ENCODE data around the genes A1BG and TRIM28.

DNA sequence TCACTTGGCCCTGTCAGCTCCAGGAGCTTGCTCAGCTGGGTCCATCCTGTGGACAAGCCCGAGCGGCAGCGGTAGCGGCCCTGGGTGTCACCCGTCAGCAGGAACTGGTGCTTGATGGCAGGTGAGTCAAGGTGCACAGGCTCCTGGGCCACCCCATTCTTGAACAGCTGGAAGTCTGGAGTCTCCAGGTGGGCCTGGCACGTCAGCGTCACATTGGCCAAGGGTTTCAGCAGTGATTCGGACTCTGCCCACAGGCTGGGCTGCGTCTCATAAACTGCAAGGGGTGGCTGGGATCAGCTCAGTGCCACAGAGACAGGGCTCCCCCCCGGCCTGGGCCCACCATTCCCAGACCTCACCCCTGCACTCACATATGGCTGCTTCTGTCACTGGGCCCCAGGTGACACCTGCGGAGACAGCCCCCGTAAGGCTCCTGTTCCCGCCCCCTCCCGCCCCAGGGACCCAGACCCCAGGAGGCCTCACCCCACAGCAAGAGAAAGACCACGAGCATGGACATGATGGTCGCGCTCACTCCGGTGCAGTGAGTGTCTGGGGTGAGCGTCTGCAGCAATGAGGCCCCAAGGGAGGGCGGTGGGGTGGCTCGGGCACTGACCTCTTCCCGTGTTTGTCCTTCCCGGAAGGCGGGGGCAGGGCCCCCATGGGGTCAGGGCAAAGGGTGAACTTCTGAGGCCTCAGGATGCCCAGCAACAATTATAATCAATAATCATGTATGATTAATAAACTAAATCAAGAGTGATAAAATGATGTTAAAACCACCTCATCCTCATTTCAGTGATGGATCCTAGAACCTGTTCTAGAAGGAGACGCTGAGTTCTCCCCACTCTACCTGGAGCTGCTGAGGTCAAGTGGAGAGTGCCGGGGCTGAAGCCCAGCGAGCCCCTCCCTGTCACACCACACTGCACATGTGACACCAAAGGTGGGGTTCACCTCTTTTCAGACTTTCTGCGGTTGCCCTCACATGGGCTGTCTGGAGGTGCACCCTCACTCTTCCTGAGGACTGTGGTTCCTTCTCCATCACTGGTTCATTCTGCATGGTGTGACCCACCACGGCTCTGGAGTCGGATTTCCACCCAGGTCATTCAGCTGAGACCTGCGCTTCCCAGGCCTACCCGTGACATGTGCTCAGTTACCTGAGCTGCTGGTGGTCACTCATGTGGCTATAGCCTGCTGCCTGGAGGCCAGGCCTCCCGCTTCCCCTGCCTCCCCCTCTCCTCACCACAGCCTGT lies at the start of gene A1BG:
TSS of gene A1BG (minus strand) at position 569 of the 1,244 bp plus-strand sequence.
- PRO-cap, 7 experiments: no peak in any of the 7 experiments

- PRO-cap, 7 experiments: peak in 4 of 7 experiments; most common plus-strand start chr19:58362092 (in 1); most common minus-strand start chr19:58362056 (in 4)
Measured at GRCh38 chr19:58361621-58362333, 774 bp downstream of the ZNF497 start.

- PRO-cap, 7 experiments: peak in 7 of 7 experiments; most common plus-strand start chr19:58440504 (in 3)
Measured at GRCh38 chr19:58440330-58440569, 297 bp upstream of the ZNF132 start.

DNA sequence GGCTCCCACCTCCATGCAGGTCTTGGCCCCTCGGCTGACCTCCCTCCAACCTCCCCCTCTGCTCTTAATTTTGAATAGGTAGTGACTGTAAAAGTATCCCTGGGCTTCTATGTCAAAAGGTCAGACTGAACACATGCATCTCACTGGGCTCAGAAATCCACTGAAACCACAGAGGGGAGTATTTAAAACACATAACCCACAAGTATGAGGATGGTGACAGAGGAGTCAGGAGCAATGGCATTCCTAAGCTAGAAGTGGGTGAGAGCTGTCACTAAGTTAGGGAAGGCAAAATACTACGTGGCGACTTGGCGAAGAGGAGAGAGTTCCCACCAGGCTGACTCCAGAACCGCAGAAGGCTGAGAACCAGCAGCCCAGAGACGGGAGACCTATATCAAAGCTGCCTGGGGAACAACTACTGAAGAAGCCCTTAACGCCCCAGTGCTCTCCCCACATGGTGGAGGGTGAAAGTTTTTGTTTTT lies 1.5 kb upstream of the ZNF446 start:
- PRO-cap, 7 experiments: no peak in any of the 7 experiments

GRCh38 chr19:58501970-58502475 lies 9.8 kb downstream of the SLC27A5 start:
- PRO-cap, 7 experiments: no peak in any of the 7 experiments

- PRO-cap, 7 experiments: peak in 2 of 7 experiments; most common plus-strand start chr19:58538494 (in 1); most common minus-strand start chr19:58538321 (in 1)
Measured at GRCh38 chr19:58537776-58539154, 5.6 kb upstream of the TRIM28 start.

DNA sequence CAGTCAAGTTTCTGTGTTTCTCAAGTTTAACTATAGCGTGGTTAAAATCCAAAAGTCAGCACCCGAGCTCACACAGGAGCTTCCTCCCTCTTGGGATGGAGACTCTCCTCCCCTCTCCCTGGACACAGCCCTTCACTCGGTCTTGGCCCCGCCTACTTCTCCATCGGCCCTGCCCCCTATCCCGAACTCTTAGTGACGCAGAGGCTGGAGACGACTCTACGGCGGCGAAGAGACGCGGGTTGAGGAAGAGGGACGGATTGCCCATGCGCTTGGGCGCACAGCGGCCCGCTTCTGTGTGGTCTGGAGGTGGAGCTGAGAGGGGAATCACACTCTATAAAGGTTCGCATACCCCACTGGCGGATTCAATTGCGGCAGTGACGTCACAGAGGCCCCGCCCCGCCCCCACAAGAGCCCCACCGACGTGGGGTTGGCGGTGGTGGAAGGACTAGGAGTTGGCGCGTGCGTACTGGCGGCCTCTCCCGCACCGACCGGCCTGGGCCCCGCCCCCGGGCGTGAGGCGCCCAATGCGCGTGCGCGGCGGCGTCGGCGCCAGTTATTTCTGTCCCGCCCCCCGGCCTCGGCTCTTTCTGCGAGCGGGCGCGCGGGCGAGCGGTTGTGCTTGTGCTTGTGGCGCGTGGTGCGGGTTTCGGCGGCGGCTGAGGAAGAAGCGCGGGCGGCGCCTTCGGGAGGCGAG lies at the start of gene TRIM28:
TSS of gene TRIM28 (plus strand) at position 192 of the 694 bp plus-strand sequence.
- PRO-cap, 7 experiments: peak in 7 of 7 experiments; most common plus-strand start position 585 of the sequence (in 7); most common minus-strand start position 295 of the sequence (in 6)

DNA sequence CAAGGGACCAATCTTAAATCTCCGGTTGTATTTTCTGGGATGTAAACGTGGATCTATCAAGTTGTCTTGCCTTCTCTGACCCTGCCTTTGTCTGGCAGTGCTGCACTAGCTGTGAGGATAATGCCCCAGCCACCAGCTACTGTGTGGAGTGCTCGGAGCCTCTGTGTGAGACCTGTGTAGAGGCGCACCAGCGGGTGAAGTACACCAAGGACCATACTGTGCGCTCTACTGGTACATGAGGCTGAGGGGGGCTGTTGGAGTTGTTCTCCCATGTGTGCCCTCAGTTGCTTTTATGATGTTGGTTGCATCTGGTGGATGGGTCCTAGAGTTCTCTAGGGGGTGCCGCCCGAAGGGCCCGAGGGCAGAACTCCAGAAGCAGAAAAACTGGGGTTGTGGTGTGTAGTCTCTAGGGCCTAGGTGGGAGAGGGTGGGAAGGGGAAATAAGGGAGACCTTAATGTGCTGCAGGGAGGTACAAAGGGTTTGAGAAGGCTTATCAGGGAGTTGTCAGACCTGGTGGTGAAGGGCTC lies 1.9 kb downstream of the TRIM28 start:
- PRO-cap, 7 experiments: no peak in any of the 7 experiments

DNA sequence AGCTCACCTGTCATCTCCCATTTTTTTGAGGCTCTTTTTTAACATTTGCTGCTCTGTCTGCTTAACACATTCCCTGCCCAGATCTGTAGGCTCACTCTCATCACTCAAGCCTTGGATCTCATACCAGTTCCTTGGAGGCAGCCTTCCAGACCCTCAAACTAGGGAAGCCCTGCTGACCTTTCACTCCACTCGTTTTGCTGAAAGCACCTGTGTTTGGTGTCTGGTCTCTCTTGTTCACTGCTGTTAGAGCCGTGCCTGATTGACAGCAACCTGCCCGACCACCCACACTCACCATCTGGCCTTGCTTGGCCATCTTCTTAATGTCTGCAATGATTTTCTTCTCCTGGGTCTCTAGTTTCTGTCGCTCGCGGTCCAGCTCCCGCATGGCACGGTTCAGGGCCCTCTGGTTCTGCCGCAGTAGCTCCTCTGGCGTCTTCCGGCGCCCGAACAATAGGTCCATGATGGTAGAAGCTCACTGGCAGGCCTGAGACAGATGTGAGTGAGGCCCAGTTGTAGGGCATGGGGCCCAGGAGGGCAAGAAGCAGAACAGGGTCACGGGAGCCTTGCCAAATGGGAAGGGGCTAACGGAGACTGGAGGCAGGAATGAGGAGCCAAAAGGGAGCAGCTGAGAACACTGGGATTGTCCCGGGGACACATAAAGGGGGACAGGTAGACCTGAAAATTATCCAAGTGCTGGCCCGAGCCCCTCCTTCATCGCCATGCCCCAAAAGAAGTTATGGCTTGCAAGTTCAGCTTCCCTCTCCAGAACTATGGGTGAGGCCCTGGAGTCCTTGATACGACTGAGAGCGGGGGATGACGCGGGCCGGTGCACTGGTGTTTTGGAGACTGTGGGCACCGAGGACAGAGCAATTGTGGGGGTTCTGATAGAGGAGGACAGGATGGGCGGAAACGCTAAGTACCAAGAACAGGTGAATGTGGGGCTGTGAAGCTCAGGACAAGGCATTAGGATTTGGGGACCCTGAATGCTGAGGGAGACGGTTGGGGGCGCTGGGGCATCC lies 843 bp downstream of the CHMP2A start:
- PRO-cap, 7 experiments: peak in 2 of 7 experiments; most common plus-strand start position 803 of the sequence (in 2); most common minus-strand start position 716 of the sequence (in 1)

- PRO-cap, 7 experiments: no peak in any of the 7 experiments
Measured at GRCh38 chr19:58571598-58572040, 1.5 kb downstream of the MZF1 start.